ENCODE data around the gene NFATC2.

DNA sequence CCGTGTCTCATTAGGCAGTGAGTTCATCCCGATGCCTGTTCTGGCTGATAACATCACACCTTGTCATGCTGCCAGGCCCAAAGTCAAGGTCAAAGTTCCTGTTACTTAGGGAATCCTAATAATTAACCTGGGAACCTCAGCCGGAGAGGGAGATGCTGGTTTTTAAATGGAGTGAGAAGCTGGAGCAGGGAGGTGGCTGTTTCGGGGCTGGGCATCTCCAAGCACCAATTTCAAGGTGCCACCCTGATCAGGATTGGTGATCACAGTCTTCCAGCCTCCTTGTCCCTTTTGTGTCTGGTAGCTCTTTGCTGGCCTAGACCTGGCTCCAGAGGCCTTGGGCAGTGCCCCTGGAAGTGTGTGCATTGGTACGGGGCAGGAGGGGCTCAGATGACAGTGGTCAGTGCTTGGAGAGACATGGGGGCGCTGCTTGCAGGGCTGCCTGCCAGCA, 61.5 kb downstream of the BCAS4 start:
- PRO-cap = no peak
- RAMPAGE, long total RNA, 4 experiments = no peak in any of the 4 experiments

DNA sequence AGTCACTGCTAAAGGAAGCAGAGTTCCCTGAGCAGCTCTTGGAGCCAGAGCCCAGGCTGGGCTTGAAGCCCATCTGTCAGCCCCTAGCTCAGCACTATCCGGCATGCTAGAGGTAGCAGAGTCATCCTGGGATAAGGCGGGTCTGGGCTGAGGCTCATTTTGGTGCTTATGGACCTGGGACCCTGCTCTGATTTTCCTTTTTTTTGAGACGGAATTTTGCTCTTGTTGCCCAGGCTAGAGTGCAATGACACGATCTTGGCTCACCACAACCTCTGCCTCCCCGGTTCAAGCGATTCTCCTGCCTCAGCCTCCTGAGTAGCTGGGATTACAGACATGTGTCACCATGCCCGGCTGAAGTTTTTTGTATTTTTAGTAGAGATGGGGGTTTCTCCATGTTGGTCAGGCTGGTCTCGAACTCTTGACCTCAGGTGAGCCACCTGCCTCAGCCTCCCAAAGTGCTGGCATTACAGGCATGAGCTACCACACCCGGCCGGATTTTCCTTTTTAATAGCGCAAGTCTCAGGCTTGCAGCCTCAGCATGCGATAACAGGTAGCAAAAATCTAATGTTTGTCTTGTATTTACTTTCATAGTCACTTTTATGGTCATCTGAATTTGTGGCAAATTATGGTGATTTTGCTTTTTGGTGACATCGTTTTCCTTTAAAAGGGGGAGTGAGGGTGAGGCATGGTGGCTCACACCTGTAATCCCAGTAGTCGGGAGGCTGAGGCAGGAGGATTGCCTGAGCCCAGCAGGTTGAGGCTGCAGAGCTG, 45.9 kb downstream of the ADNP start:
- PRO-cap = no peak
- RAMPAGE, long total RNA, 4 experiments = no peak in any of the 4 experiments

- PRO-cap = no peak
- RAMPAGE, long total RNA, 4 experiments = no peak in any of the 4 experiments
These were observed 9.9 kb downstream of the ADNP start for GRCh38 chr20:50920963-50922068.

DNA sequence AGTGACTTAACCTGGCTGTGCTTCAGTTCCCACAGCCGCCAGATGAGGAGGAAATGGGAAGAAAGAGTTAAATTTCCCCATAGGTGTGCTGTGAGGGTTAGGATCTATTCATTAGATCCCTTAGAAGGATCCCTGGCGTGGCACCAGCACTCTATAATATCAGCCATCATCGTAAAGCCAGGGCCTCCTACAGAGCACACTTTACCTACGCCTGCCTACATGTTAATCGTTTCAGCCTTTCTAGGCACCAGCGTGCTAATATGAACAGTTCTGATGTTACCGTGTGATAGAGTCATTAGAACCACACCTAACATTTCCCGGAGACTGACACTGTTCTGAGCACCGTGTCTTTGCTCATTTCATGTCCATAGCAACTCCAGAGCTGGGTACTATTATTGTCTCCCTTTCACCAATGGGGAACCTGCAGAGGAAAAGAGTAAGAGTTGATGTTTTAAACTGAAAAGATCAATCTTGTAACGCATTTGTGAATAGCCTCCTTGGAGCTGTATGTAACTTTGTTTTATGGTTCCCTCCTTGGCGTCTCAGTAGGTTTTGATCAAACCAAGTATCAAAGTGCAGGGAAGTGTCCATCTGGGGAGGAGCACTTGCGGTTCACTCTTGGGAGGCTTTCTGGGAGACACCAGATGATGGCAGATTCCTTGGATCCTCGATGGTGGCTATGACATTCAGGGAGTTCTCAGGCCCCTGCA, 73.8 kb upstream of the KCNG1 start:
- PRO-cap = no peak
- RAMPAGE, long total RNA, 4 experiments = no peak in any of the 4 experiments

DNA sequence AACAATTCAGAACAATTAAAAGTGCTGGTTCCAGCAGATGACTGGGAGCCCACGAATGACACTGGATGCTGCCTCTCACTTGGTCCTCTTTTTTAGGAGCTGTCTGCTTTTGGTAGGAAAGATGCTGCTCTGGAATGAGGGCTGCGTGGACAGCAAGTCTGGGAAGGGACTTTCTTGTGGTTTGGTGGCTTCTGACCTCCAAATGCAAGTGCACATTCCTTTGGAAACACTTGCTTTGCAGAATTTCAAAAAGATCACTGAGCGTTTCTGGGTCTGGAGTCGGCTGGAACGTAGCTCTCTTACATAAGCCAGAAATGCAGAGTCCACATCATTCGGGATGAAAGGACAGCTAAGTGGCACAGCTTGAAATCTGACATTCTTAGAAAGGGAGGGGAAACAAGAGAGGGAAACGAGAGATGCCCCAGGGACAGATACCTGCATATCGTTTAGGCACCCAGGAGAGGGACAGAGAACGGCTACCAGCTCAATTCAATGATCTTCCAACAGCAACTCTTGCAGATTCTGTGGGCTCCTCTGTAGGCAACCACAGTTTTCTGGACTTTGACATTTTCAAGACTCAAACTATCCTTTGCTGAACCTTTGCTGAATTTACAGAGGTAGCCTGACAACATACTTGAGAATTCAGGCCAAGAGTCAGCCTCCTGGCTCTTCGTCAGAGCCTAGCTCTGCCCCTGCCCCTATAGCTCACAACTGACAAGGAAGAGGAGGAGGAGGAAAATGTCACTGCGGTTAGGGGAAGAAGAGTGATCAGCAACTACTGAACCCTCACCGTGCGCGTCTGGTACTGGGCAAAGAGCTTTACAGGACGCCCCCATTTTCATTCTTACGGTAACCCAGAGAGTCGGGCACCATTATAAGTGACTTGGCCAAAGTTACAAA, 118.6 kb downstream of the NFATC2 start:
- PRO-cap = no peak
- RAMPAGE, long total RNA, 4 experiments = no peak in any of the 4 experiments

- PRO-cap = no peak
- RAMPAGE, long total RNA, 4 experiments = no peak in any of the 4 experiments
These were observed 11.1 kb downstream of the NFATC2 start for GRCh38 chr20:51531058-51532135.

DNA sequence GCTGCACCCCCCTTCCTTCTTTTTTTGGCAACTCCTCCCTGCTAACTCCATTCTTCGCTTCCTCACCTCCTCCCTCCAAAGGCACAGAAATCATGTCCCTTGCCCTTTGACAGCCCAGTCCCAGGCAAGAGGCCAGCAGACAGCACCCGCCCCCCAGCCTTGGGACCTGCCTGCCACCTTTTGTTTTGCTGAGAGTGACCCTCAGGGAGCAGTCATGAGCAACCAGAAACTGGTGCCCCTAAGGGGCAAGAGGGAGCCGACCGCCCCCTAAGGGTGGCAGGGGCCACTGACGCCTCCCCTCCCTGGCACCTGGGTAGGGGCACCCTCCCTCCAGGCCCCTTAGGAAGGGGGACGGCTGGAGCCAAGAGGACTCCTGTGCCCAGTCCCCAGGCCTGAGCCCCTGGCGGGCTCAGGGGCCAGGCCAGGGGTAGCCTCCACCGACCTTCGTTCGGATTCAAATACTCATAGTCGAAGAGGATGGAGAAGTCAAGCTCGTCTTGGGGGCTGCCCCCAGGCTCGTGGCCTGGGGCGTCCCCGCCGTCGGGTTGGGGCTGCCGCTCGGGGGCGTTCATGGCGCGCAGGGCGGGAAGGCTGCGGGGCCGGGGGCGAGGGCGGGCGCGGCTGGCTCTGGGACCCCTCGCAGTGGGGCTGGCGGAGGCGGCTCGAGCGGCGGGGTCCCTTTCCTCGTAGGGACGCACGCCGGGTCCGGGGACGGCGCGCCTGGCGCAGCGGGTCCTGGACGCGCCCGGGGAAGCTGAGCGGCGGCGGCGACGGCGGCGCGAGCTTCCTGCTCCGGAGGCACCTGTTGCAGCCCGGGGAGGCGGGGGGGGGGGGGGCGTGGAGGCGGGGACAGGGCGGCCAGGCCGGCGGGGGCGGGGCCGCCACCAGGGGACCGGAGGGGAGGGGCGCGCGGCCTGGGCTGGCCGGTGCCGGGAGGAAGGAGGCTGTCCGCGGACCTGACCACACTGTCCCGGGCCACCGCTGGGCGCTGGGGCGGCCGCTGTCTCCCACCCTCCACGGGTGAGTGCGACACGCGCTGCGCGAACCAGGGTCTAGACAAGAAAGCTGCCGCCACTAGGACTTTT, at the start of gene NFATC2:
NFATC2 (minus strand) TSS at position 792 of the 1,085 bp plus-strand sequence.
- PRO-cap = bidirectional peak, plus-strand start at position 935 of the sequence, minus-strand start at position 756 of the sequence
- RAMPAGE, long total RNA, 4 experiments = start-site peak on the minus strand in 1 of 4 experiments, centred at position 175 of the sequence, 8 reads per replicate

- PRO-cap = no peak
- RAMPAGE, long total RNA, 4 experiments = no peak in any of the 4 experiments
These were observed 41.0 kb upstream of the NFATC2 start for GRCh38 chr20:51583500-51584000.

- PRO-cap = no peak
- RAMPAGE, long total RNA, 4 experiments = start-site peak on the minus strand in 1 of 4 experiments, at chr20:51631123-51632001 at its widest, 9 to 10 reads per replicate
These were observed 88.8 kb upstream of the NFATC2 start for GRCh38 chr20:51630924-51632201.

DNA sequence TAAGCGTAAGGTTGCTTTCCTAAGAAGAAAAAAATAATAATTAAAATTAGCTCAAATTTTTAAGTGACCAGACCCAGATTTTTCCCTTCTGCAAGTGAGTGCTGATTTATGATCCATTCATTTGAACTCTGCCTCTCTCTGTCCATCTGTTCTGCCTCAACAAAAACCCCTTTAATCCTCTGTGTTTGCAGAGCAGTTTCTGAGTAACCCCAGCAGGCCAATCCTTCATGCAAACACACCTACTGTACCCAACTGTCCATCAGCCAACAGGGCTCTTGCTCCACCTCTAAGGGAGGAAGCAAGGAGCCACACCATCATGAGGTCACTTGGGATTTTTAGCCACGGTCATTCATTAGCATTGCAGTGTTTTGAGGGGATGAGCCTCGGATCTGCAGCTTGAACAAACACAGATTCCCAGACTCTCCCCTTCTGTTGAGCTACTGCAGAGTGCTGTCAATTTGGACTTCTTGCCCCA, 66.8 kb downstream of the ATP9A start:
- PRO-cap = no peak
- RAMPAGE, long total RNA, 4 experiments = no peak in any of the 4 experiments

DNA sequence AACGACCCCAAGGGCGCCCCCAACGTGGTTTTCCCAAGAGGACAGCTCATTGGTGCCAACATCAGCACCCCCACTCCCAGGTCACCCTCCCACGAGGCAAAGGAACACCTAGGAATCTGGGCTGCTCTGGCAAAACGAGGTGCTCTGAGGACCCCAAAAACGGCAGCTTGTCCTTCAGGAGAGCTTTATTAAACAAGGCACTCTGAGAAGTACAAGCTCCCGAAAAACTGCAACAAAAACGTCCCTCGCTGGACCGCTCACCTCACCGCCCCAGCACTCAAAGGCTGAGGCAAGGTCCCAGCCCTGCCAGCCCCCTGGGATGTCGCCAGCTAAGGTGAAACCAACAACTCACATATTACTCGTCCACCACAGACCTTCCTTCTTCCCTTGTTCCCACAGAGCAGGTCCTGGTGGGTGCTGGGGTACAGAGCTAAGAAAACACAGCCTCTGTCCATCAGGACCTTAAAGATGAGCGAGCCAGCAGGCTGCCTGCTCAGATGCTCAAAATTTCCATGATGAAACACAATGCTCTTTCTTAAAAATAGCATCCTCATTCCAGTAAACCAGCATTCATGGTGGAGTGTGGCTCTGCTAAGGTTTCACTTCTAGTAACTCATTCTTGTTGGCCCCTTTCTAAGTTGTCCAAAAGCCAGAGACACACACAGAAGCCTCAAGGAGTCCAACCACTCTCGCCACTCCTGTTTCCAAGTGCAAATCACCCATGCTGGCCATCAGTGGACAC, 36.0 kb downstream of the ATP9A start:
- PRO-cap = no peak
- RAMPAGE, long total RNA, 4 experiments = no peak in any of the 4 experiments

DNA sequence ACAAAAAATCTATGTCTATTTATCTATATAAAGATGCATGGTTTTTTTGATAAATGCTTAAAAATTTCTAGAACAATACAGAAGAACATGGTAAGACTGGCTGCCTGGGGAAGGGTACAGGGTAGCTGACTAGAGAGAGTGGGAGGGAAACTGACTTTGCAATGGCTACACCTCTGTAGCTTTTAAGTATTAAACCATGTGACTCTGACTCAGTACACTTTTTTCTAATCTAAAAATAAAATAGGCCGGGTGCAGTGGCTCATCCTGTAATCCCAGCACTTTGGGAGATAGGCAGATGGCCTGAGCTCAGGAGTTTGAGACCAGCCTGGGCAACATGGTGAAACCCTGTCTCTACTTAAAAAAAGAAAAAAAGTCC, 18.6 kb downstream of the ATP9A start:
- PRO-cap = no peak
- RAMPAGE, long total RNA, 4 experiments = no peak in any of the 4 experiments

GRCh38 chr20:51757142-51757578, 11.0 kb downstream of the ATP9A start:
- PRO-cap = no peak
- RAMPAGE, long total RNA, 4 experiments = no peak in any of the 4 experiments

GRCh38 chr20:52031480-52032475, 159.8 kb downstream of the ZFP64 start:
- PRO-cap = no peak
- RAMPAGE, long total RNA, 4 experiments = no peak in any of the 4 experiments

- PRO-cap = no peak
- RAMPAGE, long total RNA, 4 experiments = no peak in any of the 4 experiments
These were observed 301.7 kb upstream of the ZFP64 start for GRCh38 chr20:52492870-52494049.

DNA sequence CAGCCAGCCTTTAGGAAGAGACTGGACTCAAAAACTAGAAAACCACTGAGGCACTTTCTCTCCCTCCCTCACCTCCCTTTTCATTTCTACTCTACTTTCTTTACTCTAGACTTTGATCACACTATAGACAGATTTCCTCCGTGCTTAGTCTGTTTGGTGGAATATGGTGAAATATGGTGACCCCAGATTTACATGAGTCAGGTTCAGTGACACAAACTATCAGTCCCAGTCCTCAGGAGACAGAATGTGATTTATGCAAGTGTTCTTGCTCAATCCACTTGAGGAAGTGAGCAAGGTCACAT, 23.8 kb upstream of the TSHZ2 start:
- PRO-cap = no peak
- RAMPAGE, long total RNA, 4 experiments = no peak in any of the 4 experiments

GRCh38 chr20:53133692-53134111, 161.5 kb downstream of the TSHZ2 start:
- PRO-cap = no peak
- RAMPAGE, long total RNA, 4 experiments = no peak in any of the 4 experiments

DNA sequence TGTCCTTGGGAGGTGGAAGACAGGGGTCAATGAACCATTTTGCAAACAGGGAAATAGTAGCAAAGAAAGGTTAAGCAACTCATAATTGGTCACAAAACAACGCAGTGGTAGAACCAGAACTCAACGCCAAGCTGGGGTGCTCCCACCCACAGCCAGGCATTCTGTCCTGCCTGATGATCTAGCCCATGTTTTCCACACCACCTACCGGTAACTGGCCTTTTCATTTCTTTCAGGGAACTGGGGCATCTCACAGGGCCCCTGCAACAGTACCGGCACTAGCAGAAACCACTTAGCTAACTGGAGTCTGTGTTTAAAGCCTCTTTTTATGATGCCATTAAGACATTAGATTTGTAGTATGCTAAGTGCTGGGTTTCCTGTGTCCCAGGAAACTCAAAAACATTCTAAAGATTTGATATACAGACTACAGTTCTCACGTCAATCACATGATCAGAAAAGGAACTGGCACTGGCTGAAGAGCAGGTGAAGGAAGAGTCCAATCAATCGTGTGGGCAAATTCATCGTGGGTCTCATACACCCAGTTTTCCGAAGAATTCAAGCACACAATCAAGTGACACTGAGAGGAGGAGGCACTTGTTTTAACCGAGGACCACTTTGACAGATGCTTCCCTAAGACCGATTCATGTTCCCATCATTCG, 13.7 kb downstream of the ZNF217 start:
- PRO-cap = no peak
- RAMPAGE, long total RNA, 4 experiments = no peak in any of the 4 experiments

GRCh38 chr20:53622477-53623047, 28.9 kb upstream of the ZNF217 start:
- PRO-cap = no peak
- RAMPAGE, long total RNA, 4 experiments = no peak in any of the 4 experiments

GRCh38 chr20:53660991-53661445, 67.4 kb upstream of the ZNF217 start:
- PRO-cap = no peak
- RAMPAGE, long total RNA, 4 experiments = no peak in any of the 4 experiments